Heart left ventricle (tissue), 7 donors: ENCODE measurements around the genes AFF4, FSTL4 and DDX46.

DNA sequence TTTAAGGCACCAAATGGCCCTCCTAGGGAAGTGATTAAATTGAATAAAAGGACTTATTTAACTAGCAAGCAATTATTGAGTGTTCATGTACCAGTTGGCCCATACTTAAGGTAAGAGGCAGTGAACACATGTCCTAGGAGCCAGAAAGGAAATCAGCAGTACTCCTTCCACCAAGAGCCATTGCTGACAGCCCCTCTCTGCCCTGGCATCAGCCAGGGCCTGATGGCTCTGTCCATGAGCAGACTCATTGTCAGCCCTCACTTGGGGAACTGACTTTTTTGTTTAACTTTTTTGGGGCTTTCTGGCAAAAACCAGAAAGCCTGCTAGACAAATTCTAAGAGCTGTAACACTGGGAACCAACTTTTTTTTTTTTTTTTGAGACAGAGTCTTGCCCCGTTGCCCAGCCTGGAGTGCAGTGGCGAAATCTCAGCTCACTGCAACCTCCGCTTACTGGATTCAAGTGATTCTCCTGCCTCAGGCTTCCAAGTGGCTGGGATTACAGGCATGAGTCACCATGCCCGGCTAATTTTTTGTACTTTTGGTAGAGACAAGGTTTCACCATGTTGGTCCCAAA is 10.6 kb upstream of the SHROOM1 start:
- PRO-cap, 6 experiments, result no peak in any of the 6 experiments
- RAMPAGE, long total RNA, 2 experiments, result no peak in any of the 2 experiments
- RRBS, result no CpG with 5 or more reads among the region's 4 CpGs

GRCh38 chr5:132963187-132964282 is at the start of gene AFF4:
TSS of gene AFF4 (minus strand) at chr5:132963634.
- PRO-cap, 6 experiments, result peak in 6 of 6 experiments; most common plus-strand start chr5:132963424 (in 4); most common minus-strand start chr5:132963529 (in 6)
- RAMPAGE, long total RNA, 2 experiments, result no peak in any of the 2 experiments
- RRBS, result 2% methylated on average over 60 of the region's 104 CpGs

GRCh38 chr5:133043670-133044038 is 8.2 kb upstream of the HSPA4 start:
- PRO-cap, 6 experiments, result no peak in any of the 6 experiments
- RAMPAGE, long total RNA, 2 experiments, result no peak in any of the 2 experiments
- RRBS, result no CpG with 5 or more reads among the region's 2 CpGs

DNA sequence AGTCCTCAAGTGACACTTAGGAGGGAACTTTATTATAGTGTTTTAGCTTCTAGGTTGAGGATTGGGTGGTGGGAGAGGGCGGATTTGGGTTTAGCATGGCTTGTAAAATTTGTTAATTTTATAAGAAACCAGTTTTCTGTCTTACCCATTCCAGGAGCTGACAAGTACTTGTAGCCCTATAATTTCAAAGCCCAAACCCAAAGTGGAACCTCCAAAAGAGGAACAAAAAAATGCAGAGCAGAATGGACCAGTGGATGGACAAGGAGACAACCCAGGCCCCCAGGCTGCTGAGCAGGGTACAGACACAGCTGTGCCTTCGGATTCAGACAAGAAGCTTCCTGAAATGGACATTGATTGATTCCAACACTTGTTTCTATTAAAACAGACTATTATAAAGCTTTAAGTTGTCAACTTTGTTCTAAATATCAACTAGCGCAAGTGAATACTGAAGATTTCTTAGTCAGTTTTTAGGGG is 52.3 kb downstream of the HSPA4 start:
- PRO-cap, 6 experiments, result no peak in any of the 6 experiments
- RAMPAGE, long total RNA, 2 experiments, result no peak in any of the 2 experiments
- RRBS, result no CpG with 5 or more reads among the region's 3 CpGs

- PRO-cap, 6 experiments, result peak in 3 of 6 experiments; most common plus-strand start chr5:133612705 (in 1); most common minus-strand start chr5:133612512 (in 2)
- RAMPAGE, long total RNA, 2 experiments, result no peak in any of the 2 experiments
- RRBS, result 1% methylated on average over 65 of the region's 88 CpGs
Observed at GRCh38 chr5:133612093-133612797, at the start of gene FSTL4. TSS of gene FSTL4 (minus strand) at chr5:133612541.

DNA sequence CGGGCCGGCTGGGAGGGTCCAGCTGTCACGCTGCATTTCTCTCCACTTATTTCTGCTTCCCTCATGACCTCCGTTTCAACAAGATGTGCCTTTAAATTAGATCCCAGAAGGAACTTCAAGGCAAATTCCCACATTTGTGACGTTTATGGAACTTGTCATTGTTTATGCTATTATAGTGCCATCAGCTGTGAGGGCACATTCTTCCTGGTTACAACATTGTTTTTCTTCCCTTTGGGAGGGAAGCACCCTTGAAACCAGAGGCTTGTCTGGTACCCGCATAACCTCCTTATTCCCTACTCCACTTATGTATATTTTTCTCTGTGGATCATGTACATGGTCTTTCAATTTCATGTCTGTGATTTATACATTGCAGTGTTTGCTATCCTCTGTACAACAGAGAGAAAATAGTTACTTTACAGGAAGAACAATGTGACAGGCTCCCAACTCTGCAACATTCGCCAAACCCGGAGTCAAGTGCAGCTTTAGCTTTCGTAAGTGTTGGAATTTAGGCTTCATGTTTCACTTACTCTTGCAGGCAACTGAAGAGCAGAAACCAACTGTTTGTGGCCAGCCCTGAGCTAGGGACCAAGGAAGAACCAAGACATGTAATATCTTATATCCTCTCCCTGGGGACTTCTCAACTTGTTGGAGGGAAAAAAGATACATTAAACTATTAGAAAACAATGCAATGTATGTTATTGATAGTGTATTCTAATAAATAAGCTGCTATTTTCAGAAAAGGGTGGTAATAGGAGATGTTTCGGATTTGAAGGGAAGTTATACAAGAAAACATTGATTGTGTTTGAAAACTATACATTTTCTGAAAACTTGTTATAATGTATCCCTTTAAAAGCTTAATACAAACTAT is 148.0 kb downstream of the C5orf15 start:
- PRO-cap, 6 experiments, result peak in 1 of 6 experiments; most common plus-strand start position 570 of the sequence (in 1); most common minus-strand start position 457 of the sequence (in 1)
- RAMPAGE, long total RNA, 2 experiments, result no peak in any of the 2 experiments
- RRBS, result no CpG with 5 or more reads among the region's 10 CpGs

- PRO-cap, 6 experiments, result peak in 4 of 6 experiments; most common minus-strand start chr5:133869749 (in 3)
- RAMPAGE, long total RNA, 2 experiments, result no peak in any of the 2 experiments
- RRBS, result no CpG with 5 or more reads among the region's 15 CpGs
Observed at GRCh38 chr5:133869258-133869847, 99.1 kb downstream of the C5orf15 start.

GRCh38 chr5:133964695-133965542 is 3.5 kb downstream of the C5orf15 start:
- PRO-cap, 6 experiments, result no peak in any of the 6 experiments
- RAMPAGE, long total RNA, 2 experiments, result no peak in any of the 2 experiments
- RRBS, result no CpG with 5 or more reads among the region's 3 CpGs

- PRO-cap, 6 experiments, result no peak in any of the 6 experiments
- RAMPAGE, long total RNA, 2 experiments, result start-site peak on the minus strand in 2 of 2 experiments, at chr5:133995509-133995580 at its widest, 20 to 68 reads per replicate
- RRBS, result no CpG with 5 or more reads among the region's 12 CpGs
Observed at GRCh38 chr5:133995263-133995915, 9.4 kb downstream of the VDAC1 start.

DNA sequence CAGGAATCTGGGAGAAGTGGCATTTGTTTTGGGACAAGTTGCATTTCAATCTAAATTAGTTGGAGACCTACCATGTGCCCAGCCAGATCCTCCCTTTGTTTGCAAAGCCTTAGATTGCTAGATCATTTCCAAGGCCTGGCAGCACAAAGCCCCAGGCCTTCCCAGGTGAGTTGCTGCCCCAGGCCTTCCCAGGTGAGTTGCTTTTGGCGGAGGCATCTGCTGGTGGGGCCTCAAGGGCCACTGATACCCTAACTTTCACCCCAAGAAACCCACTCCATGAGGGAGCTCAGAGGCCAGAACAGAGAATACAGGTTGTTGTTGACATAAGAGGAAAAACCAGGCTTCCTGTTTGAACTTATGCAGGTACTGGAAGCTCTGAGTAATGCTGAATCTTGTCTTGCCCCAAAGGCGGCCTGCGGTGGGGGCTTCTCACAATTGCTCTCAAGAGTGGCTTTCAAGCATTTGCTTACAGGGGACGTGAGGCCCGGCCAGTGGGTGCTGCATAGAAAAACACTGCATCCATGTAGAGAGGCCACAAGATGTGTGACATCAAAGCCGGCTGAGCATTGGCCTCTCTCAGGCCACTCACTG is 34.8 kb upstream of the TCF7 start:
- PRO-cap, 6 experiments, result no peak in any of the 6 experiments
- RAMPAGE, long total RNA, 2 experiments, result no peak in any of the 2 experiments
- RRBS, result 60% methylated on average over 1 of the region's 6 CpGs

DNA sequence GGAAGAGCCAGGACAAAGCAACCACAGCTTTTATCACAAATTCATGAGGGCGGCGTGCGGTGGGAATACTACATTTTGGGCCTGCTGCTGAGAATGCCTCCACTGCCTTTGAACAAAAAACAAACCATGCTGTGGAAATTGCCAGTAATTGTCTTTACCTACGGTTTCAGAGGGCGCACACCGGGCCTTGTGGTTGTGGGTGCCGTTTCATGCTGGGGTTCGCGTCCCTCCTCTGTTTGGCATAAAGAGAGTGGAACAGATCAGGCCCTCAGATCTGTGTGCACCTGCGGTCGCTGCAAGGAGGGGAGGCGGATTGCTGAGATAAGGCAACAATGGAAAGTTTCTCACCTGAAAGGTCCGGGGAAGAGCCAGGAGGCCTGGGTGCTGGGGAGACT is 27.5 kb upstream of the TCF7 start:
- PRO-cap, 6 experiments, result no peak in any of the 6 experiments
- RAMPAGE, long total RNA, 2 experiments, result no peak in any of the 2 experiments
- RRBS, result no CpG with 5 or more reads among the region's 13 CpGs

GRCh38 chr5:134127943-134128277 is 13.4 kb downstream of the TCF7 start:
- PRO-cap, 6 experiments, result no peak in any of the 6 experiments
- RAMPAGE, long total RNA, 2 experiments, result no peak in any of the 2 experiments
- RRBS, result no CpG with 5 or more reads among the region's 11 CpGs

GRCh38 chr5:134129207-134129938 is 14.9 kb downstream of the TCF7 start:
- PRO-cap, 6 experiments, result no peak in any of the 6 experiments
- RAMPAGE, long total RNA, 2 experiments, result no peak in any of the 2 experiments
- RRBS, result no CpG with 5 or more reads among the region's 15 CpGs

DNA sequence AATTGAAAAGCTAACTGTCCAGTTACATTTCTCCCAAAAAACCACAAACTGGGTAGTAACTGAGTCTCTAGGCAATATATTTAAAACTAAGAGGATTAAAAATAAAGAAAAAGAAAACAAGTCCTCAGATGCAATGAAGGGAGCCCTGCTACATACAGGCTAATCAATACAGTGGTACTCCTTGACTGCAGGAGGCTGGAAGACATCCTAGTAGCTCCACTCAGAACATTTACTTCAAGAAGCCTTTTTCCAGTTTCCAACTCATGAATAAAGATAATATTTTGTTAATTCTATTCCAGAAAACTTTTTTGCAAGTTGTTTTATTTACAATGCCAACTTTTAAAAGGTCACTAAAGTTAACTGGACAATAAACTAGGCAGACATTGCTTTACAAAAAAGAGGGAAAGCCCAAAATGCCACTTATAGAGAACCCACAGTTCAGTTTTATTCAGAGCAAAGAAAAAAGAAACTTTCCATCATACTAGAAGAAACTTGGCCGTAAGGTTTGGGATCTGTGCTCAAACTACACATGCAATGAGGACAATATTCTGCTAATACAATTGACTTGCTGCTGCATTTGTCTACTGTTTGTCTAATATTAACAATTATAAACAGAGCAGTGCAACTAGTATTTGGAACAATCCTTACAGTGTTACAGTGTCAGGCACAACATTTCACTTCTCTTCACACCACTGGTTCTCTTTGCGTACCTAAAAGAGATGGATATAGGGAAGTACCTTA is 19.5 kb downstream of the SKP1 start:
- PRO-cap, 6 experiments, result no peak in any of the 6 experiments
- RAMPAGE, long total RNA, 2 experiments, result no peak in any of the 2 experiments
- RRBS, result no CpG with 5 or more reads among the region's 2 CpGs

GRCh38 chr5:134160745-134161260 is 15.9 kb downstream of the SKP1 start:
- PRO-cap, 6 experiments, result no peak in any of the 6 experiments
- RAMPAGE, long total RNA, 2 experiments, result no peak in any of the 2 experiments
- RRBS, result no CpG with 5 or more reads among the region's 3 CpGs

DNA sequence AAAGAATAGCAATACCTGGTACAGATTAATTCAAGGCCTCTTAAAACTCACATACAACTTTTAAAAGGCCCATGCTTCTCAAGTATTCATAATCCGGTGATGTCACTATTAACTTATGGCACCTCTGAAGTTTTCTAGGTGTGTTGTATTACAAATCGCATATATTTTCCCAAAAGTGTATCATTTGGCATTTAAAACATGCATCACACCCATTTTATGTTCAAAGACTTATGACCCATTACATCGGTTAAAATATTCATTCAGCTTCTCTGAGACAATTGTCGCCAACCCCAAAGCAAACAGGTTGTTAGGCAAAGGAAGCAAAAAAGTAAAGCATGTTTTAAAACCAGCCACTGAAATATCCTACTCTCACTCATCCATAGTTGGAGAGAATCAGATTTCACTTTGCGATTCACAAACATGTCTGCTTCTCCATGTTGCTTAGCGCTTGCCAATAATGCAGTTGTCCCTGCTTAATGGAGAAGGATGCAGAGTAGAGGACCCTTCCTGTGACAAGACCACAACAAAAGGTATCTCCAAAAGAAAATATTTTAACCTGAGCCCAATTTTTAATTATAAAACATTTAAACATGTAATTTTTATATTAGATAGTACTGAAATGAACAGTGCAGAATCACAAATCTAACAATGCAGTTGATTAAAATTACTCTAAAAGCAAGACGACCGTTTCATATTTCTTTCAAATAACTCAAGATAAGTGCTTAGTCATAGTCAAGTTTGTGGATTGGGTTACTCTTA is 1.7 kb downstream of the SKP1 start:
- PRO-cap, 6 experiments, result no peak in any of the 6 experiments
- RAMPAGE, long total RNA, 2 experiments, result no peak in any of the 2 experiments
- RRBS, result no CpG with 5 or more reads among the region's 8 CpGs

GRCh38 chr5:134445651-134446207 is 34.0 kb upstream of the CDKN2AIPNL start:
- PRO-cap, 6 experiments, result no peak in any of the 6 experiments
- RAMPAGE, long total RNA, 2 experiments, result no peak in any of the 2 experiments
- RRBS, result no CpG with 5 or more reads among the region's 4 CpGs

GRCh38 chr5:134577774-134578117 is 52.3 kb downstream of the JADE2 start:
- PRO-cap, 6 experiments, result no peak in any of the 6 experiments
- RAMPAGE, long total RNA, 2 experiments, result no peak in any of the 2 experiments
- RRBS, result no CpG with 5 or more reads among the region's 10 CpGs

GRCh38 chr5:134579773-134580403 is 52.7 kb downstream of the SAR1B start:
- PRO-cap, 6 experiments, result no peak in any of the 6 experiments
- RAMPAGE, long total RNA, 2 experiments, result no peak in any of the 2 experiments
- RRBS, result no CpG with 5 or more reads among the region's 15 CpGs

- PRO-cap, 6 experiments, result peak in 6 of 6 experiments; most common plus-strand start chr5:134758781 (in 6); most common minus-strand start chr5:134758617 (in 6)
- RAMPAGE, long total RNA, 2 experiments, result start-site peak on the plus strand in 2 of 2 experiments, at chr5:134758774-134758799 at its widest, 107 to 565 reads per replicate
- RRBS, result 1% methylated on average over 28 of the region's 88 CpGs
Observed at GRCh38 chr5:134758285-134759554, at the start of gene DDX46. TSS of gene DDX46 (plus strand) at chr5:134758779.